Omental fat pad (tissue), 4 donors: ENCODE measurements around a stretch of chr15.

DNA sequence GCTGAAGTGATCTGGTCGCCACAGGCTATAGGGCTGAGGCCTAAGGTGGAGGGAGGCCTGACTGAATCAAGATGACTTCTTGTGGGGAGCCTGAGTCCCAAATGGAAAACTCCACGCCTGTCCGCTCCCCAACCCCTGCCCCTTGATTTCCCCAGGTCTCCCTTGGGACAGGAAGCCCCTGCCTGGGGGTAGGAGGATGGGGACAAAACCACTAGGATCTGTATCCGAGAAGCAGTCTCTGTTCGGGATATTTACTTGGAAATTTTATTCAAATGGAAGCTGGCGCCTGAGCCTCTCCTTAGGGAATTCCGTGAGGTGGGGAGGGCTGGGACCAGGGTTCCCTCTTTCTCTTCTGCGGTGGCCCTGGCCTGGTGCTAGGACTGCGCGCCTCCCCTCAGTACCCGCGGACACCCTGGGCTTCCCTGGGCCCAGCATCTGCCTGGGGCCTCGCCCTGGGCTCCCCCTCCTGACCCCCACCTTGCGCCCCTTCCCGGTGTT is 526 bp upstream of the FES start:
- PRO-cap, result no peak
- RAMPAGE, long total RNA, 4 experiments, result no peak in any of the 4 experiments

- PRO-cap, result no peak
- RAMPAGE, long total RNA, 4 experiments, result no peak in any of the 4 experiments
Observed at GRCh38 chr15:90906201-90906628, 3.1 kb downstream of the MAN2A2 start.

DNA sequence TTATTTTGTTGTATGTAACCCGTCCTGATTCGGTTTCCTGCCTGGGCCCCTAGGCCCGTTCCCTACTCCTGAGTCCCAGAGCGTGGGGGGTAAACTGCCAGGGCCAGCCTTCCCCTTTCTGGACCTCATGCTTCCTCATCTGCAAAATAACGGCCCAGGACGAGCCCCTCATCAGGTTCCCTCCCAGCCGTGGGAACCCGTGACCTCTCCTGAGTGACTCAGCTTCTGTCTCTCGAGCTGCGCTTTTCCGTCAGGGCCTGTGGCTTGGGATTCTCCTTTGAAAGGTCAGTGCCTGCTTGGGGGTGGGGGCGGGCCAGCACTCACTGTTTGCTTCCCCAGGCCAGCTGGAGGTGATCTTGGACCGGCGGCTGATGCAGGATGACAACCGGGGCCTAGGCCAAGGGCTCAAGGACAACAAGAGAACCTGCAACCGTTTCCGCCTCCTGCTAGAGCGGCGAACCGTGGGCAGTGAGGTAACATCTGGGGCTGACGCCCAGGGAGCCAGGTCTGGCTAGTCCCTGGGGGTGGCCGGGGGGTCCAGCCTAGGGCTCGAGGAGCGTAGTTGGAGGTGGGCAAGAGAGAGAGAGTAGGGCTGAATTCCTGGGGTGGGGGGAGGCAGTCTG is 12.8 kb downstream of the MAN2A2 start:
- PRO-cap, result no peak
- RAMPAGE, long total RNA, 4 experiments, result no peak in any of the 4 experiments

DNA sequence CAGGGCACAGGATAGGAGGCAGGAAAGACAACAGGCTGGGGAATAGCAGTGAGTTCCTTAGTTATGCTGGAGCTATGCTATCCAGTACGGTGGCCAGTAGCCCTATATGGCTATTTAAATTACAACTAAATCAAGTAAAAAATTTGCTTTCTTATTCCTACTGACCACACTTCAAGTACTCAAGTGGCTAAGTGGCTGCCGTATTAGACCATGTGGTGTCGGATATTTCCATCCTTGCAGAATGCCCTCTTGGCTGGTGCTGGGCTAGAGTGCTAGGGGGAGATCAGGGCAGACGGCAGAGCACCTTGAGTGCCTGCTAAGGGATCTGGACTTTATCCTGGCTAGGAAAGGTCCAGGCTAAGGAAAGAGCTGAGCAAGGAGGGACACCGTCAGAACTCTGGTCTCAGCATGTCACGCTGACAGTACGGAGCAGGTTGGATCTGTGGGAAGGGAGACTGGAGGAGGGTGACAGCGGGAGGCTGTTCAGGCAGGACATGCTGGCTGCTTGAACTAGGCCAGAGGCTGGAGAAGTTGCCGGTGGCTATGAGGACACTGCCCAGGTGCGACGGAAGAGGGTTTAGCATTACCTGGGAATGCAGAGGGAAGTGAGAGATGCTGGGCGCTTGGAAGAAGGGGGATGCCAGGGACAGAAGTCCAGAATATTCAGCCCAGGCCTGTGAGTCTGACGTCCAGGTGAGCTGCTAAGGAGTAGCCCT is 14.1 kb downstream of the MAN2A2 start:
- PRO-cap, result no peak
- RAMPAGE, long total RNA, 4 experiments, result no peak in any of the 4 experiments

- PRO-cap, result no peak
- RAMPAGE, long total RNA, 4 experiments, result no peak in any of the 4 experiments
Observed at GRCh38 chr15:90918183-90918579, 14.2 kb downstream of the HDDC3 start.

DNA sequence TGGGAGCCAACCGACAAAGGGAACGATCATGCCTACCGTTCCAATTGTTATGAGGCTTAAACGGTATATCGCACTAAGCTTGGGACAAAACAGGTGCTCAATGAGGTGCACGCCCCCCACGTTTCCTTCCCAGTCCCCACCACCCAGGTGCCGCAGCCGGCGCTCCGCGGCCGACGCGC is 214 bp downstream of the HDDC3 start:
- PRO-cap, result no peak
- RAMPAGE, long total RNA, 4 experiments, result no peak in any of the 4 experiments

GRCh38 chr15:90958911-90959729 is 4.4 kb downstream of the RCCD1 start:
- PRO-cap, result no peak
- RAMPAGE, long total RNA, 4 experiments, result no peak in any of the 4 experiments

GRCh38 chr15:90959730-90960546 is 5.3 kb downstream of the RCCD1 start:
- PRO-cap, result no peak
- RAMPAGE, long total RNA, 4 experiments, result no peak in any of the 4 experiments

DNA sequence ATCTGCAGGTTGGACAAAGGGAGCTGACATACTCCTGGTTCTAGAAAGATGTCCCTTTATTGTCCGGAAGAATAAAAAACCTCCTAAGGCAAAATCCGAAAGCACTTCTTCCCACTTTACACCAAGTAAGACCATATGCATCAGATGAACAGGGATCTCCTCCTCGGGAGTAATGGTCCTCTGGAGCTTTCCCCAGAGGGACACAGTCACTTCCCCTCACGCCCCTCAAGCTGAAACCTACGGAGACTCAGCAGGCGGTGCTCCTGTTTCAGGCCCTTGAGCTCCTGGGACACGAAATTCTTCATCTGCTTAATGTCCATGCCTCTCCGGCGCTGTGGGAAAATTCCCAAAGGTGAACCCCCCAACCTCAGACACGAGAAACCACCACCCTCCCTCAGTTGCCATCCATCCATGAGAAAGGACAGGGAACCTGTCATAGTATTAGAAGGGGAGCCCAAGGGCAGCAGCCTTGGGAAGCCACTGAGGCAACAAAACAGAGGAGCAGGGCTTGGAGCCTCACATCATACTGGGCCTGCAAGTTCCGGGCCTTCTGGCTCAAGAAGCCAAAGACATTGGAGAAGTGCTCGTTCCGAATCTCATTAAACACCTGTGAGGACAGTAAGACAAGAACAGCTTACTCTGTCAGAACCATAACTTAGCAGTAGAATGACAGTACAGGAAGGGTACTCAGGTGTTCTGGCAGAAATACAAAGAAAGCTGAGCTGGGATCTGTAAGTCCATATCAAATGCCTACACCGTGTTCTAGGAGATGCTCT is 11.3 kb upstream of the PRC1 start:
- PRO-cap, result no peak
- RAMPAGE, long total RNA, 4 experiments, result no peak in any of the 4 experiments

GRCh38 chr15:91942557-91942983 is 89.1 kb downstream of the SLCO3A1 start:
- PRO-cap, result no peak
- RAMPAGE, long total RNA, 4 experiments, result no peak in any of the 4 experiments

DNA sequence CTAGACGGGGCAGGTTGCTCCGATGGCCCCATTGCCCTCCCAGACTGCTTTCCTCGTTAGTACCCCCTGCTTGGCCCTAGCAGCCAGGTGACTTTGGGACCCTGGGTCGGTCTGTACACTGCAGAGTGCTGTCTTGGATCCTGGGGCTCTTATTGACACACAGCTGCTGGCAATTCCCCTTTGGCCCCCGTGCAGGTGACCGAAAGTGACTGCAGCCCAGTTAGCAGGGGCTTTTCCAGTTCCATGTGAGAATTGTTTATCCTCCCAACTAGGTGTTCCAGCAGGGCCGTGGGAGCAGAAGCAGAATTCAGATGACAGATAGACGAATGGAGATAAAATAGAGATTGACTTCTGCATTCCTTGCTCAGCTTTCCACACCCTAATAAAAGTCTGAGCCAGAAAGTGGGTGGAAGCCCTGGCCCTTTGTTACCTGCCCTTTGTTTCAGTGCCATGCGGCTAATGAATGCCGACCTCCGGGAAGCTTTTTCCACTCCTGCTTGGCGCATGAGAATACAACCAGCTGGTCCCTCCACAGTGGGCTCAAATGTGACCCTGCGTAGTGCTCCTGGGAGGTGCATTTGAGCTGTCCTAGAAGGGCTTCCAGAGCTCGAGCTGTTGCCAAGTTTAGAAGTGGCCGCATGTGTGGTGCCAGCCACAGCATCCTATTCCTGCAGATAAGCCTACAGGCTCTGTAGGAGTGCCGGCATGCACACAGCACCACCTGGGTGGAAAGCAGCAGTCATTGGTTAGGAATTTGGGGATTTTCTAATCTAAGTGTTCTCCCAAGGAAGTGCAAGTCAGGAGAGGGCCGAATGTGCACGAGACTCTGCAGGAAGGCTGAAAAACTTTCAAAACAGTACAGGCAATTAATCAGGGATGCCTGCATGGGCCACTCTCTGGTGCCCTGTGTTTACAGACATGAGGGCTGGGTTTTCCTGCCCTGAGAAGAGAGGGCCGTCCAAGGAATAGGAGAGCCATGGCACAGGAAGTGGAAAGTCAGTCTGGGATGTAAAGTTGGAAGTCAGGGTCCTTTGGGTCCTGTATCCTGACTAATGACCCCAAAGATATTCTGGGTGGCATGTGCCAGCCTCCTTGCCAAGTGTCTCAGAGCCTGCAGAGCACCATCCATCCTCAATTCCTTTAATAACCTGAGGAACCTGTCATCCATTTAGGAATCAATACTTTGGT is 94.6 kb downstream of the SLCO3A1 start:
- PRO-cap, result no peak
- RAMPAGE, long total RNA, 4 experiments, result no peak in any of the 4 experiments

DNA sequence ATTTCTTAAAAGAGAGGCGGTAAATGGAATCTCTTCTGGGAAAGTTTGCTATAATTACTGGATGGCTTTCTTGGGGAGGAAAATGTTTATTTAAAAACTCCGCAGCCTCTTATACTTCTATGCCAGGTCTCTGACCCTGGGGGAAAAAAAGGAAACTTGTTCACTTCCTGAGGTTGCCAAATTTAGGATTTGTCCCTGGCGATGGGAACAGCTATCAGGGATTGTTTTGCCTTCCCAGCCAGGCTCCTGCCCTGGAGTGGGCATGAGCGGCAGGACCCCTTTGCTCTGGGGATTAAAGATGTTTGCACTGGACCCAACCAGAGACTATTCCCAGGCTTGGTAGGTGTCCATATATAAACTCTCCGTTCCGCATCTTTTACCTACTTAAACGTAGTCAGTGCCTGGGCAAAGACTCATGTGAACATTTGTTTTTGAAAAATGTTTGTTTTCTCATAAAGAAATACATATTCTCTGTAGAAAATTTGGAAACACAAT is 175.6 kb downstream of the SLCO3A1 start:
- PRO-cap, result no peak
- RAMPAGE, long total RNA, 4 experiments, result no peak in any of the 4 experiments

DNA sequence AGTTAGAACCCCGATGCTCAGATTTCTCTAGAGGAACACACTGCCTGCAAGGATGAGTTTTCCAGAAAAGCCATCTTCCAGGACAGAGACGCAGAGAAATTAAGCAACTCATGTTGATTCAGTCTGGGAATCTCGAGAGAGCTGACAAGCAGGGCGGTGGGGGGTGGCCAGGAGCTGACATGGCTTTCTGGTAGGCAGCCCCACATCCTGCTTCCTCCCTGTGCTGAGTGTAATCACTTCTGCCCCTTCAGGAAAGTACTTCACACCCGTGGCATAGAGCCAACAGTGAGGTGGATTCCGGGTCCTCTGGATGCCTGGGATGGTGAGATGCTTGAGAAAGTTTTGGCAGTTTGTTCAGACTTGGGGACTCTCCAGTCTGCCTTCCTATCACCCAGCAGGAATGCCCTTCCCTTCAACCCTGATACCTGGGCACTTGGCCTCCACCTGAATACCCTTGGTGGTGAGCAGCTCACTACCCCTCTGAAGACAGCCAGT is 221.2 kb downstream of the SLCO3A1 start:
- PRO-cap, result no peak
- RAMPAGE, long total RNA, 4 experiments, result no peak in any of the 4 experiments

DNA sequence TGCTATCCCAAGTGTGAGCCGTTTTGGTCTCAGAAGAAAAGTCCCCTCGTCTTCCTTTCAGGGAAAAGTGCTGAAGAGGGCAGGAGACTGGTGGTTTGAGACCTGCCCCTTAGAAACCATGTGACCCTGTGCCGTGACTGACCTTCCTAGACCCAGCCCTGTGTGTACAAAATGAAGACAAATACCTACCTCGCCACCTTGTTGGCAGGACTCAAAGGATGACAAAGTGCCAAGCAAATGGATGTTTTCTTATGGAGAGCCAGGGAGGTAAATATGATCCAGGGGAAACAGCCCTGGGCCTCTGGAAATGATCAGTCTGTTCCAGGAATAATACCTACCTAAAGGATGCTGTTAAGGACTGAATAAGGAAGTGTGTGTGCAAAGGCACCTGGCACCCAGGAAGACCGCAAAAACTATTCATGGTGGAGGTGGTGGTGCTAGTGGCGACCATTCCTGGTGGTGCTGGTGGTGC is 41.2 kb downstream of the FAM174B start:
- PRO-cap, result no peak
- RAMPAGE, long total RNA, 4 experiments, result no peak in any of the 4 experiments

GRCh38 chr15:92616488-92616955 is 39.1 kb downstream of the FAM174B start:
- PRO-cap, result no peak
- RAMPAGE, long total RNA, 4 experiments, result no peak in any of the 4 experiments

DNA sequence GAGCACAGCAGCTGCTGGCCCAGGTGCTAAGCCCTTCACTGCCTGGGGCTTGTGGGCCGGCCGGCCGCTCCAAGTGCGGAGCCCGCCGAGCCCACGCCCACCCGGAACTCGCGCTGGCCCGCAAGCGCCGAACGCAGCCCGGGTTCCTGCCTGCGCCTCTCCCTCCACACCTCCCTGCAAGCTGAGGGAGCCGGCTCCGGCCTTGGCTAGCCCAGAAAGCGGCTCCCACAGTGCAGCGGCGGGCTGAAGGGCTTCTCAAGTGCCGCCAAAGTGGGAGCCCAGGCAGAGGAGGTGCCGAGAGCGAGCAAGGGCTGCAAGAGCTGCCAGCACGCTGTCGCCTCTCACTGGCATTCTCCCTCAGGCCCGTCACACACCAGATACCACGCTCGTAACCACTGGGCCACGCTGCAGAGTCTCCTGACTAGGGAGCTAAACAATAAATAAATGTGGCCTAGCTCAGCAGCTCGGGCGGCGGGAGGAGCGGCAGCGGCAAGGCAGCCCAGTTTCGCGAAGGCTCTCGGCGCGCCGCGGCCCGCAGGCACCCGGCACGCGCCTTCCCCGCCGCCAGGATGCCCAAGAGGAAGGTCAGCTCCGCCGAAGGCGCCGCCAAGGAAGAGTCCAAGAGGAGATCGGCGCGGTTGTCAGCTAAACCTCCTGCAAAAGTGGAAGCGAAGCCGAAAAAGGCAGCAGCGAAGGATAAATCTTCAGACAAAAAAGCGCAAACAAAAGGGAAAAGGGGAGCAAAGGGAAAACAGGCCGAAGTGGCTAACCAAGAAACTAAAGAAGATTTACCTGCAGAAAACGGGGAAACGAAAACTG is 55.9 kb upstream of the FAM174B start:
- PRO-cap, result no peak
- RAMPAGE, long total RNA, 4 experiments, result no peak in any of the 4 experiments

GRCh38 chr15:92817208-92817853 is 82.8 kb upstream of the CHD2 start:
- PRO-cap, result no peak
- RAMPAGE, long total RNA, 4 experiments, result no peak in any of the 4 experiments

GRCh38 chr15:92840174-92840575 is 59.9 kb upstream of the CHD2 start:
- PRO-cap, result no peak
- RAMPAGE, long total RNA, 4 experiments, result no peak in any of the 4 experiments

DNA sequence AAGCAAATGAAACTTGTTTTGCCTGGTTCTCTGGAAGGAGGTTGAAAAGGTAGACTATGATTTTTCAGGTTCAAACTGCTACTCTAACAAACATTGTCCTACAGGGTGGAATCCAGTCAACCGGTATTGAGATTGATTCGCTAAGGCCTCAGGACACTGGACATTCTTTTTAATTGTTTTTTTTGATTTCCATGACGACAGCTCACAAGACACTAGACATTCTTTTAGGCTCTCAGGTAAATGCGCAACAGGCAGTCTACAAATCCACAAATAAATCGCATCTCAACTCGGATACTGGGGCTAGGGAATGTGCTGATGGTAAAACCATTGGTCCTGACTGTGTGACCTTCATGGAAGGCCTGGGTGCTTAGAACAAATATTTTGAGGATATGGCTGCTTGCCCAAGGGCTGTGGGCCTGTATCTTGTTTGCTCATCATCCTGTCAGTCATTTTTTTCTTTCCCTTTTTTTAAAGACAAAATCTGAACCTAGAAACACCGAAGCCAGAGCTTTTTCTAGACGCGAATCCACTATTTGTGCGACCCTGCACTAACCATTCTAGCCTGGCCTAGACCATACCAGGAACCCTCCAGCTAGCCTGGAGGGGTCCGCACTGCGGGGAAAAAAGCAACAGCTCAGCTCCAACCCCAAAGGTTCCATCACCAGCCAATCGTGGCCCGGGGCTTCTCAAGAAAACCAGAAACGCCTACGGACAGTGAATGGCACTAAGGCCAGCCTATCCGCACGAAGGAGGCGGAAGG is 18.2 kb upstream of the CHD2 start:
- PRO-cap, result unidirectional peak, minus-strand start at position 614 of the sequence
- RAMPAGE, long total RNA, 4 experiments, result start-site peak on the minus strand in 1 of 4 experiments, centred at position 613 of the sequence, 20 reads per replicate

DNA sequence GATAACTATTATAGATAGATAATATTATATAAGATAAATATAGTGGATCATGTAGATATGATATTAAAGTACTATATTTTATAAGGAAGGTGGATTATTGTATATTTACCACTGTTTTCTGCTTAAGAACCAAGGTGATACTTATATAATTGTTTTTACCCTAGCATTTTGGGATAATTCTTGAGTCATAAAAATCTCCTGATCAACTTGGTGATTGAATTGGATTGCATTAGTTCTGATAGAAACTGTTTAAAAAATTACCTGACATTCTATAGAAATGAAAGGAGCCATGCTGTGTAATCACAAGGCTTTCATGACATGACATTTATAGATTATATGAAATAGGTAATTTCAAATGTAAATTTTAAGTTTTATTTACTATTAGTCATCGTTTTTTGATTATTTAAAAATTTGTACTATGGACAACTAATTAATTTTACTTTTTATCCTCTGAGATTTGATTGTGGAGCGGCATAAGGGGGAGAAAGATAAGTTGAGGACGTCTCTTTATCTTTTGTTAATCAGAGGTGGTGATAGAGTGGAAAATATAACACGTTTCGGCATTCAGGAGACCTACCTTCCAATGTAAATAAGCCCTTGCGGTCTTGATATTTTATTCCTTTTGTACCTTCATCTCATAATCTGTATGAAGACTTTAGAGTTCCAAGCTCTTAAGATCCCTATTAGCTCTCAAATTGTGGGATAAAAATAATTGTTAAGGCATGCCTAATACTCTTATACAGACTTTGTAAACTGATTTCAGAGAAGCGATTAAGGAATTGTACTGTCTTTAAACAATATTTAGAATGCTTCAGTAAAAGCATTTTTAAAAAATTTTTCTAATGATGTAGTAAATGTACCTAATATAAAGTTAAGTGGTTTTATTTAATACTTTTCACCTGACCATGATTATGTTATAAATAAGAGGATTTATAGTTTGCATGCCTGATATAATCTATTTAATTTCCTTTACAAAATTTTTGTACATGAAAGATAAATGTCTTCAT is 12.1 kb upstream of the CHD2 start:
- PRO-cap, result no peak
- RAMPAGE, long total RNA, 4 experiments, result no peak in any of the 4 experiments